NT2/D1 (cell line): Measurements from ENCODE around the gene SLC16A10.

- RRBS, 2 experiments, result 64 to 82% methylated on average over 3 of the region's 28 CpGs
Measured at GRCh38 chr6:110329053-110330364, 28.6 kb downstream of the METTL24 start.

- RRBS, 2 experiments, result no CpG with 5 or more reads among the region's 7 CpGs
Measured at GRCh38 chr6:110542210-110542754, 65.9 kb upstream of the SLC22A16 start.

DNA sequence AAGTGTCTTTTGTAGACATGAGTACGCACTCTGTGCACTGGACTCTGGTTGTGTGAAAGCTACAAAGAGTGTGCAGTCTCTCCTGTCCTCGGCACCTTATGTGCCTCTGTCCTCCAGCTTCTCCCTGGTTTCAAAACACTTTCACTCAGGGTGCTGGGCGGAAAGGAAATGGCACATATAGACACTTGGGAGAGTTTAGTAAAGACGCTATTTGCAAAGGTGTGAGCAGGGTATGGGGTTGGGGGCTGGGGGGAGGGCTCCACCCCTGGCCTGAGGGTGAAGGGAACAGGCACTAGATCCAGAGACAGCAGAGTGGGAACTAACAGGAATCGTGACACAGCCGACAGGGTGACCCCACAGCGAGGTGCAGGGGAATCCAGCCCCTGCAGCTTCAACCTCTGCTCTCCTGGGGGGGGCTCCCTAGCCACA lies 66.4 kb upstream of the SLC22A16 start:
- RRBS, 2 experiments, result no CpG with 5 or more reads among the region's 7 CpGs

- RRBS, 2 experiments, result no CpG with 5 or more reads among the region's 7 CpGs
Measured at GRCh38 chr6:110544578-110545047, 68.2 kb upstream of the SLC22A16 start.

DNA sequence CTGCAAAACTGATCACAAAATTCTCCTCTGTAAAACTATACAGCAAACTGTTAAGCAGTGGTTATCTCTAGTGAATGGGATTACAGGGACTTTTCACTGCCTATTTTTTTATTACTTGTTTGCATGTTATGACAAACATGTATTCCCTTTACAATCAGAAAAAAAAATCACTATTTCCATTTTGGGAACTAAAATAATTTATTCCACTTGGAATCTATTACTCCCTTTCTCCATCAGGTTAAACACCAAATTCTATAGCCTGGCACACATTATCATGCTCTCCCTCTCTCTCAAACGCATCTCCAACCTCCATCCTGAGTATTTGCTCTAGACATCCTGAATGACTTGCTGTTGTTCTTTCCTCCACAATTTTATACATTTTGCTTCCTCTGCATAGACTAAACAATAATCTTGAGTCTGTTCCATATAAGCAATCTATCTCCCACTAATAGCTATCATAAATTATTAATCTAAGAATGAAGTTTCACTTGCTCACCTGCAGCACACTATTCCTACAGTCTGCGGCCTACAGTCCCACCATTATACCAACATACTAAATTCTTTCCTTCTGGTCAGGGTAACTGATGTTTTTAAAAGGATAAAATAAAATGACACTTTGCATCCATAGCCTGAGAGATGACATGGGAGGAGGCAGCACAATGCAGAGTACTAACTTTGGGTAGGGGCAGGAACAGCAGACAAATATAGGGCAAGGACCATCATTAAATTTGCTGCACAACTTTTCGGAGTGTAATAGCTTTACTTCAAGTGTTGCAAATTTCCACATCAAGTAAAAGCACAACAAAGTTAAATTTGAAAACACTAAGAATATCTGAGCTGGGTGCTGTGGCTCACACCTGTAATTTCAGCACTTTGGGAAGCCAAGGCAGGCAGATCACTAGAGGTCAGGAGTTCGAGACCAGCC lies 32.5 kb downstream of the CDK19 start:
- RRBS, 2 experiments, result no CpG with 5 or more reads among the region's 4 CpGs

- RRBS, 2 experiments, result no CpG with 5 or more reads among the region's 11 CpGs
Measured at GRCh38 chr6:110891894-110892728, 17.5 kb downstream of the AMD1 start.

- RRBS, 2 experiments, result no CpG with 5 or more reads among the region's 4 CpGs
Measured at GRCh38 chr6:110894013-110894869, 19.7 kb downstream of the AMD1 start.

GRCh38 chr6:111086924-111087929 lies at the start of gene SLC16A10:
TSS of gene SLC16A10 (plus strand) at chr6:111087503.
- RRBS, 2 experiments, result under 1 to 1% methylated on average over 27 of the region's 102 CpGs

- RRBS, 2 experiments, result no CpG with 5 or more reads among the region's 4 CpGs
Measured at GRCh38 chr6:111121929-111122459, 34.7 kb downstream of the SLC16A10 start.

- RRBS, 2 experiments, result no CpG with 5 or more reads among the region's 3 CpGs
Measured at GRCh38 chr6:111126850-111127232, 39.5 kb downstream of the SLC16A10 start.

DNA sequence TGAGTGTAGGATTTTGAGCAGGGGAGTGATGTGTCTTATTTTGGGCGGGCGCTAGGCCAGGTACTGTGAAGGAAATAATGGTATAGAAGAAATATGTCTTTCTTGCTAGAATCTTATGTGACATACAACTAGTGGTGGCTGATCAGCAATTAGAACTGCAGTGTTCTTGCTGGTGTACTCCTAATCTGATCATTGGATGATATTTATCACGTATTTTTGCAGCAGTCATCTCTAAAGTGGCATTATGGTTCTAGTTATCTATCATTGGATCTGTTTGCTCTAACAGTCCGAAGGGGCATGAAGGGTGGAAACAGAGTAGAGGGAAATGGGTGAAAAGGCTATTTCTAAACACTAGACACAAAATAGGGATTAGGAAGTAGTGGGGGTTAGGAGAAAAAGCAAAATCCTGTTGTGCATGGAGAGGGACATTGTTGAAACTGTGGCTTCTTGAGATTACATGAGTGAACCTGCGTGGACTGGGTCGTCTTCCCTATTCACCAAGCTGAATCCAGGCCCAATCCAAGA lies 40.2 kb downstream of the SLC16A10 start:
- RRBS, 2 experiments, result no CpG with 5 or more reads among the region's 6 CpGs

DNA sequence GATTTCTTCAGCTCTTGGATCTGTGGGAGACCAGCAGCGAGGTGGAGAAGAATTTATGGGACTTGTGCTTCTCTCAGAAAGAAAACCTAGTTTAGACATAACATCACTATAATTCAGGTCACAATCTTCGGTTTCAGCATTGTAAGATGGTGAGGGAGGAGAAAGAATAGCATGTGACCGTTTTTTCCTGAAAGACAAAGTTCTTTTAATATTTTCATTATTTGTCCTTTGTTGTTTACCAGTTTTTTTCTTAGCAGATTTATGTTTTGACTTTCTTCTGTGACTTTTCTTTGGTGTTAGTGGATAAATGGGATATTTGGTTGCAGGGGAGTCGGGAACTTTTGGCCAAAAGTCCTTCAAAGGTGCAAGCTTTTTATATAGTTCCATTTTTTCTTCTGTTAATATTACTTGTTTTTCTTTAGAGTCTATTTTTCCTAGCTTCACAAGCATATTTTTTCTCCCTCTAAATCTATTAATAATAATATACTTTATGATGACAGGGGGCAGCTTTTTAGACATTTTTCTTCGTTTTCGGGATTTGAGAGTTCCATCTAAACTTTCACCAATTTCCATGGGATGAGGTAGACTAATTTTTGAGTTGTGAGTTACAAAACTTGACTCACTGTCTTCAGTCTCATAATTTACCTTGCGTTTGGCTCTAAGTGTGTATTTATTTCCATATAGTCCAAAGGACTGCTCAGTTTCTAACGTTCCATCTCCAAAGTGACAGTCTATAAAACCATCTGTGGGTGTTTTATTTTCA lies 107.9 kb downstream of the REV3L start:
- RRBS, 2 experiments, result no CpG with 5 or more reads among the region's 8 CpGs

- RRBS, 2 experiments, result no CpG with 5 or more reads among the region's 3 CpGs
Measured at GRCh38 chr6:111478072-111478537, 4.9 kb downstream of the REV3L start.

- RRBS, 2 experiments, result no CpG with 5 or more reads among the region's 23 CpGs
Measured at GRCh38 chr6:111551480-111552702, 53.8 kb downstream of the TRAF3IP2 start.

- RRBS, 2 experiments, result no CpG with 5 or more reads among the region's 13 CpGs
Measured at GRCh38 chr6:111565237-111566306, 40.1 kb downstream of the TRAF3IP2 start.

- RRBS, 2 experiments, result 50% methylated on average over 1 of the region's 9 CpGs; no CpG with 5 or more reads in 1 of the 2 experiments
Measured at GRCh38 chr6:111663012-111663604, 57.4 kb upstream of the TRAF3IP2 start.

DNA sequence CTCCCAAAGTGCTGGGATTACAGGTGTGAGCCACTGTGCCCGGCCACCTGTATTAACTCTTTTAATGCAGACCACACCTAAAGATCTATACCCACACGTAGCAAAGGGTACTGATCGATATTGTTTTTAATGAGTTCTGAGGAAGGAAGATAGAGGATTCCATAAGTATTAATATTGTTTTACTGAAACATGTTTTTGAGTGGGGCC lies 92.6 kb upstream of the TRAF3IP2 start:
- RRBS, 2 experiments, result no CpG with 5 or more reads among the region's 3 CpGs

DNA sequence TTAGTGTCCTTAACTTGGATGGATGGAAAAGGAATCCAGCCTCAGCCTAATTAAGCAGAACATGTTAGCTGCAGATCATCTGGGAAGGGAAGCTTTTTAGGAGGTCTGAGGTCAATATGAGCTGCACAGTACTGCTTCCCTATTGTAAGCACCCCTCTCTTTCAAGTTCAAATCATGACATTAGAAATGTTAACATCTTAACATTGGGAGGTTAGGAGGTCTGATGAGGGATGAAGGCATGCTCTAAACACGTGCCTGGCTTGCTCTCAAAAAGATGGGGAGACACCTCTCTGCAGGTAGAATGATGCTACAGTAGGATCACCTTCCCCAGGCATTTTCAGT lies 102.6 kb upstream of the TRAF3IP2 start:
- RRBS, 2 experiments, result no CpG with 5 or more reads among the region's 1 CpG

DNA sequence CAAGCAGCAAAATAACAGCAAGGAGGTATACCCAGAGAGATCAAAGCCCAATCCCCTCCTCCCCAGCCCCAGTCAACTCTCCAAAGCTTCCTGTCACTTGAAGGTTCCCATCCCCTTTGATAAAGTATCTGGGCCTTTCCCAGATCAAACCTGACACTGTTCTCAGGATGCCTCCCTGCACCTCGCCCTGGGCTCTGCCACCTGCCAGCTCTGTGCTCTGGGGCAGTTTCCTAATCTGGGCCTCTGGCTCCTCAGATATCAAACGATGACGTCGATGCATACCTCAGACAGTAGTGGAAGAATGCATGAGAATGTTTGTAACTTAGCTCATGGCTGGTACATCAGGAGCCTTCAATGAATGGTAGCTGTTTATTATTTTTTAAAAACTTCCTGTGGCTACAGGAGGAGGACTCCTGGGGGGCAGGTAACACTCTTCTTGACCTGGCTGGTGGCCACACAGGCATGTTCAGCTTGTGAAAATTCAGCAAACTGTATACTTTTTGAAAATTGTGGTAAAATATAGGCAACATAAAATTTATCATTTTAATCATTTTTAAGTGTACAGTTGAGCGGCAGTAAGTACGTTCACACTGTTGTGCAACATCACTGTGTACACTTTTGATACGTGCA lies 106.8 kb upstream of the TRAF3IP2 start:
- RRBS, 2 experiments, result no CpG with 5 or more reads among the region's 7 CpGs